REH cell (cell line): ENCODE measurements around the gene ZFY.

DNA sequence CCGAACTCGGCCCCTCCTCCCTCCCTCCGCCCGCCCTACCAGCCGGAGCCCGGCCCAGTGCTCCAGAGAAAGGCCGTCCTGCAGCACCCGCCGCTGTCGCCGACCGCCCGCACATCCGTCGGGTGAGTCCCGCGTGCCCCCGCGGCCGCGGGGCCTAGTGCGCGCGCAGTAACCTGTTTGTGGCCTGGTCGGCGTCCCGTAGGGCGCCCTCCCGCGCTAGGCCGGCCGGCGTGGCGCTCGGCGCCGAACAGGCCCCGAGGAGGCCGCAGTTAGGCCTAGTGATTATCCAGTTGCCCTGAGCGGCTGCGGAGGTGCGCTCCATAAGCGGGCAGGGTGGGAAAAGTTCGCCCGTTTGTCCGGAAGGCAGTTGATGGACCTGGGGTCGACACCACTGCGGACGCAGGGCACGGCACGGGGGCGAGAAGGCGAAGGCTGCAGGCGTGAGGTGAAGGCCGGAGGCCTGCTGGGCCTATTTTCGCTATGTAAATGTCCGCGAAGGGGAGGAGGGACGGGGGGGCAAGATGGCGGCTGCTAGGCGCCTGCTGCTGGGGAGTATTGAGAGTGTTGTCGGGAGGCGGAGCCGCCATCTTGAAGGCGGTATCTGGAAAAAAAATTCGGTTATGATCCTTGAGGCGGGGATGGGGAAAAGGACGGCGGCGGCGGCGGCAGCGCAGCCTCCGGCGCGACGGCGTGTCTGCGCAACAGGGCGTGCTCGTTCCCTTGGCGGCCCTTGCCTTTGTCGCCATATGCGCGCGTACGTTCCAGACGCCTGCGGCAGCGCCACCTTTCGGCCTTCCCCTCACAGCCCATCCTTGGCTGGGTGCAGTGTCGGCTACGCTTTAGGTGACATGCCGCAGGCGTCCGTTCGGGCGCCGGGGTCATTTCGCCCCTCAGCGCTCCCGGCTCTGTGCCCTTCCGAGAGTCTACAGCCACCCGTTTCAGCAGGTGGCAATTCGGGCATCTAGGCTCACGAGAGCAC is at the start of gene ZFY:
Gene ZFY, plus strand, starts transcription at position 57 of the 979 bp plus-strand sequence.
- PRO-cap: no peak

GRCh38 chrY:3775985-3776341 is 197.1 kb downstream of the TGIF2LY start:
- PRO-cap: no peak

- PRO-cap: no peak
Measured at GRCh38 chrY:7172666-7173045, 261.1 kb upstream of the AMELY start.

DNA sequence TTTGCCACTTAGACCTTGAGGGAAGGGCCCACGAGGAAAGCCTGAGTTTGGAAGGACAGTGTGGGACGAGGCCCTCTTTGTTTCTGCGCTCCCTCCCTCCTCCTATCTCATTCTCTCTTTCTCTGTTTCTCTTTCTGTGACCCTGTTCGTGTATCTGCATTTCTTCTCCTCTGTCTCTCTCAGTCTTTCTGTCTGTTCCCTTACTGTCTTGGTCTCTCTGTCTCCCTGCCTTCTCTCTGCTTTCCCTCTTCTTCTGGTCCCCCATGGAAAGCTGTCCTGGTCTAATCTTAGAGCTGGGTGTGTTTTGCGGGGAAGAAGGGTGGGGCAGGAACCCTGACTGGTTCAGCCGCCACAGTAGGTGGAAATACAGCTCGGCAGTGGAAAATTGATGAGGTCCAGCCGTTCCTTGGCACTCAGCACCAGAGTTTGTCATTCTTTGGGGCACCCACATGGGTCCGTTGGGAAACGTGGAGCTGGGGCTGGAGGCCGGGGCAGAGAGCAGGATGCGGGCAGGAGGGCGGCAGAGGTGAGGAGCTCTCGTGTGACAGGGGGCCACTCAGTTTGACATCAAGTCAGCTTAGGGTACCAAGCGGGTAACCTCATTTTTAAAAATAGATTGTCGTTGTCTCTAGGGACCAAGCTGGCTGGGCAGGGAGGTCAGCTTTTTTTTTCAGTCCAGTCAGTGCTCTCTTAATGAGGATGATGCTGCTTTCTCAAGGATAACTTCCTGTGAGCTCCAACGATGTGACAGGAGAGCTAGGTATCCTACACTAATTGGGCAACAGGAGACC is 364.2 kb upstream of the AMELY start:
- PRO-cap: no peak

GRCh38 chrY:7289867-7290278 is 378.3 kb upstream of the AMELY start:
- PRO-cap: no peak

- PRO-cap: no peak
Measured at GRCh38 chrY:7322122-7322566, 410.6 kb upstream of the AMELY start.

DNA sequence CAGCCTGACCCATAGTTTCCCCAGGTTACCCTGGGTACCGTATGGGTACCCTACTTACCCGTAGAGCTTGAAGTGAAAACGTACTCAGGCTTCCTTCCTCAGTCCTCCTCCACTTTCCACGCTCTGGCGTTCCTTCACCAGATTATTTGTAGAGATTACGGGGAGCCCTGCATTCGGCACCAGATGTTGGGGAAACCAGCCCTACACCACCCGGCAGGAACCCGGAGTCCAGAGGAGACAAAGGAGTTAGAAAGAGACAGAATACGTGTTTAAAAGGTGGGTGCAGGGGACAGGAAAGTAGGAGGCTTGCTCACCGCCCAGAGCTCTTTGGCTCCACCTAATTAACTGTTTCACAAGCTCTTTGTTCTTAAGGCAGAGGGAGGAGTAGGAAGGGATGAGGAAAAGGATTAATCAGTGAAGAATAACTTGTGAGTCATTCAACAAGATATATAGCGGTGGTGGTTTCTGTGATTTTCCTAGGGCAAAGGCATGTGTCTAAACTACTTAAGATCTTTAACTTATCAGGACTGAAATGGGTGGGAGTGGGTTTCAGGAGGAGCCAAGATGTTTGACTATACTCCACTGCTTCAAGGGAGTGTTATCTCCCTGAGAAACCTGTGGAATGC is 1211.2 kb upstream of the TSPY4 start:
- PRO-cap: no peak

DNA sequence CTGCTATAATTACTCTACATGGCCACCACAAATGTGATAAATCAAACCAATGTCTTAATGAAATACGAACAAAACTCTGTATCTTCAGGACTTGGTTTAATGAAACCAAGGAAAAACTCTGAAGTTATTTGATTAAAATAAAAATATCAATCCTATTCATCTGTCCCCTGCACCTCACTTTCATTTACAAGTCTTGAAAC is 1140.8 kb downstream of the CDY2B start:
- PRO-cap: no peak

DNA sequence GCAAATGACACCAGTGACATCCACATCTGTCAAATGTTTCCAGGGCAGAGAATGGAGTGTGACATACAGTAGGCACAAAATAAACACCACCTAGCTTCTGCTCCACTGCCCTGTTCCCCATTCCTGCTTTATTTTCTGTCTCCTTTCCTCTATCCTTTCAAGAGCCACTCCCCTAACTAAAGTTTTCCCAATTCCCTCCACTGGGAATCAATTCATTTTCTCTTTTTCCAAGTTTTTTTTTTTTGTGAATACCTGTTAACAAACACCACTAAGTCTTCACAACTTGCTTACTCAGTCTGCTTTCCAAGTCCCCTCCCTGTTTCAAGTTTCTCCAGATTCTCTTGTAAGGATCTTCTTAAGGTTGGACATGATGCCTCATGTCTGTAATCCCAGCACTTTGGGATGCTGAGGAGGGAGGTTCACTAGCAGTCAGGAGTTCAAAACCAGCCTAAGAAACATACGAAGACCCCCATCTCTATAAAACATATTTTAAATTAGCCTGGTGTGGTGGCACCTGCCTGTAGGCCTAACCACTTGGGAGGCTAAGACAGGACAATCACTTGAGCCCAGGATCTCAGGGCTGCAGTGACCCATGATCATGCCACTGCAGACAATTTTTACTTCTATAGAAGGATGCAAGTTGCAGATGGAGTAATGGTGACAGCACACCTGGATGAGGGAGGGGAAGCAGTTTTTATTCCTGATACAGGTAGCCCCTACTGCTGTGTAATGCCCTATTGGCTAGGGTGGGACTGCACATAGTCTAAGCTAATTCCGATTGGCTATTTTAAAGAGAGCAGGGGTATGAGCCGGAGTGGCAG is 294.4 kb upstream of the HSFY2 start:
- PRO-cap: no peak

GRCh38 chrY:19816173-19816636 is 71.7 kb upstream of the KDM5D start:
- PRO-cap: no peak

GRCh38 chrY:21138324-21138778 is 372.8 kb upstream of the RBMY1B start:
- PRO-cap: no peak